Gastrocnemius medialis (tissue), 3 donors: ENCODE data around the genes MCCC2 and TMEM174.

- PRO-cap, result no peak
- RAMPAGE, long total RNA, 3 experiments, result no peak in any of the 3 experiments
Measured at GRCh38 chr5:71289850-71290404, 165.5 kb upstream of the BDP1 start.

- PRO-cap, result no peak
- RAMPAGE, long total RNA, 3 experiments, result no peak in any of the 3 experiments
Measured at GRCh38 chr5:71510277-71511328, 55.2 kb downstream of the BDP1 start.

DNA sequence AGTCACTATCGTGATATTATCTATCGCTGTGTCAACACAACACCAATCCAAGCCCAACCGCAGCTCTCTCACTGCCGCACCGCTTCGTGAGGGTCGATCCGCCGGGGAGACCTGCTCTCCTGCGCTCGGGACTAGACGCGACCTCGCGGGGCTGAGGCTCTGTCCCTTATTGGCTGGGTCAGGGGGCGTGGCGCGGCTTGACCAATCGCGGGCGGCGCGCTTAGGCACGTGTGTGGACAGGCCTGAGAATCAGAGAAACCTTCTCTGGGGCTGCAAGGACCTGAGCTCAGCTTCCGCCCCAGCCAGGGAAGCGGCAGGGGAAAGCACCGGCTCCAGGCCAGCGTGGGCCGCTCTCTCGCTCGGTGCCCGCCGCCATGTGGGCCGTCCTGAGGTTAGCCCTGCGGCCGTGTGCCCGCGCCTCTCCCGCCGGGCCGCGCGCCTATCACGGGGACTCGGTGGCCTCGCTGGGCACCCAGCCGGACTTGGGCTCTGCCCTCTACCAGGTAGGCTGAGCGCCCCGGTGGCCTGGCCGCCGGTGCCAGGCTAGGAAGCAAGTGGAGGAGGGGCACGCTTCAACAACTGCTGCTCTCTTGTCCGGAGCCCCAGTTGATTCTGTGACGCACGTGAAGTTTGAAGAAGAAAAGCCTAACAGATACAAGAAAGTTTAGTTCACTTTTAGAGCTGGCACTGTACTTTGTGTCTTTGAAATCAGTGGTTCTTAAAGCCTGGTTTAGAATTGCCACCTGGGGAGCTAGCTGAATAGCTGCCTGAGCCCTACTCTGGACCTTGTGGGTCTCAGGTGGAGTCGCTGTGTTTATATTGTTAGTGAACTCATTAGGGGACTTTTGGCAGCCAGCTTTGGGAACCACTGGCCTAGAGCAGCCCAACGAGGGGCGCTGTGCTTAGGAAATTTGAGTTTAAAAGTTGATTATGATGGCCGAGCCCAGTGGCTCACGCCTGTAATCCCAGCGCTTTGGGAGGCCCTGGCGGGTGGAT, at the start of gene MCCC2:
Gene MCCC2, plus strand, starts transcription at position 289 of the 996 bp plus-strand sequence.
- PRO-cap, result bidirectional peak, plus-strand start at position 259 of the sequence, minus-strand start at position 139 of the sequence
- RAMPAGE, long total RNA, 3 experiments, result start-site peak on the plus strand in 3 of 3 experiments, centred at positions 294 to 313 of the sequence, 153 to 471 reads per replicate

DNA sequence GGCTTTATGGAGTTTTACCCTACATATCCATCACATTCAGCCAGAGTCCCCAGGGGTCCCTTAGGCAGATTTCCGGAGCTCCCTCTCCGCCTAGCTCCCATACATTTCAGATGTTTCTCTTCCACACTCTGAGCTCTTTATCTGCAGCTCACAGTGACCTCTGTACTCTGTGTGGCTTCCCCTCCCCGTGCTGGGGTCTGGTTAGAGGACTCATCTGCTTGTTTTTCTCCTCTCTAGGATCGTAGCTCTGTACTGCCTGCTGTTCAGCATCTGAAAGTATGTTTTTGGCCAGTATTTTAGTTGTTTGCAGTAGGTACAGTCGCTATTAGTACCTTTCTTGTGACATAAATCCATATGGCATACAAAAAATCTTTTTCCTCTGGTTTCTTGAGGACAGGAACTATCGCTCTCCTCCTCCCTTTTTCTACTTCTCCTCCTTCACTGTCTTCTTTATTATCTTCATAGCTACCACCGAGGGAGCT, 25.0 kb upstream of the CARTPT start:
- PRO-cap, result no peak
- RAMPAGE, long total RNA, 3 experiments, result no peak in any of the 3 experiments

DNA sequence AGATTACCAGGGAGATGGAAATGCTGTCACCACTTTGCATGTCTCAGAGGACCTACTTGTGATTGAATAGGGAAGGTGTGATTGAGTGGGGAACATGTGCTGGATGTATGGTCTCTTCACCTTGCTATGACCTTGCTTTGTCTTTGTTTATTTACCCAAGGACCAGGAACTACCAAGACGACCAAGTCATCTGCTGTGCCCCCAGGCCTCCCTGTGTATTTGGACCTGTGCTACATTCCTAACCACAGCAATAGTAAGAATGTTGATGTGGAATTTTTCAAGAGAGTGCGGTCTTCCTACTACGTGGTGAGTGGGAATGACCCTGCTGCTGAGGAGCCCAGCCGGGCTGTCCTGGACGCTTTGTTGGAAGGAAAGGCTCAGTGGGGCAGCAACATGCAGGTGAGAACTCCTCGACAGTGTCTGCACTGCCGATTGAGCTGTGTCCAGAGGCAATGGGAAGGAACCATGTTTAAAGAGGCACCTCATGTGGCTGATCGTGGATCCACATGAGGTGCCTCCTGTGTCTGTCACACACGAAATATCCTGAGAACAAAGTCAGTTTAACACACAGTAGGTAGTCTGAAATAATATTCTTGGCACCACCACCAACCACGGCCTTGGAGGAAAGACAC, 96.2 kb downstream of the MAP1B start:
- PRO-cap, result no peak
- RAMPAGE, long total RNA, 3 experiments, result no peak in any of the 3 experiments

DNA sequence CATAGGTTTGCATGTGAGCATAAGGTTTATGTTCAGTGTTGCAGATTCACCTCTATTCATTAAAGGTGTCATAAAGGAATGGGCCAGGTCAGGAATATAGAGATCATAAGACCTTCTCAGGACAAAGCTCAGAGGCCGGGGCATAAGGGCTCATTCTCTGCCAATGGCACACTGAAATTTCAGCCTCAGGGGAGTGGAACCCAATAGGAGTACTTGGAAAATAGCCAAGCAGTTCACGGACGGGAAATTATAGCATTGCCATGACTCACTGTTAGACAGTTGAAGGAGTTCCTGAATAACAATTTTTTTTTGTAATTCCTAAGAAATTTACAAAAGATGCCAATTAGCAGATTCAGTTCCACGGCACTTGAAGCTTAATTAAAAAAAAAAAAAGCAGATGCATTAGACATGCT, 58.4 kb downstream of the PTCD2 start:
- PRO-cap, result no peak
- RAMPAGE, long total RNA, 3 experiments, result no peak in any of the 3 experiments

DNA sequence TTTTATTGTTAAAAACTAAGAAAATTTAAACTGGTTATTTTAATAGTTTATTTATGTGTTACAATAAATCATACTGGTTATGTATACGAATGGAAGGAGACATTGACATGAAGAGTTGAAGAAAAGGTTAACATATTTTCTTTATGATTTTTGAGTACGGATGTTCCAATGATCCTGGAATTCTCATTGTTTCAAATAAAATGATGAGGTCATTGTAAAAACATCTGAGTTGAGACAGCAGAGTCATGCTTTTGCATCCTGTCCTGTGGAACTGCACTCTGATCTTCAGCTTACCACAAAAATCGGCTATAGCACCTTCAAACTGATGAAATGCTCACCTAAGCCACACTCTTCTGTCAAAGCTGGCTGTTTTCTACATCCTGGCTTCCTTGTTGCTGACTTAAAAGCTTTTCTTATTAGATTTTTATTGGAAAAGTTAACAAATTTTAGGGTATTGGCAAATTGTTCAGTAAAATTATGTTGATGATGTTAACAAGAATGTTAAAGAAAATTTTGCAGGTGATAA, 67.9 kb downstream of the PTCD2 start:
- PRO-cap, result no peak
- RAMPAGE, long total RNA, 3 experiments, result no peak in any of the 3 experiments

GRCh38 chr5:72509178-72509771, 2.1 kb upstream of the ZNF366 start:
- PRO-cap, result no peak
- RAMPAGE, long total RNA, 3 experiments, result no peak in any of the 3 experiments

- PRO-cap, result no peak
- RAMPAGE, long total RNA, 3 experiments, result no peak in any of the 3 experiments
Measured at GRCh38 chr5:72604525-72604979, 97.3 kb upstream of the ZNF366 start.

GRCh38 chr5:72816065-72816296, 480 bp upstream of the TNPO1 start:
- PRO-cap, result no peak
- RAMPAGE, long total RNA, 3 experiments, result no peak in any of the 3 experiments

GRCh38 chr5:72818696-72819333, 2.4 kb downstream of the TNPO1 start:
- PRO-cap, result no peak
- RAMPAGE, long total RNA, 3 experiments, result no peak in any of the 3 experiments

GRCh38 chr5:73008794-73009233, 53.0 kb downstream of the FCHO2 start:
- PRO-cap, result no peak
- RAMPAGE, long total RNA, 3 experiments, result no peak in any of the 3 experiments

GRCh38 chr5:73126425-73126920, 6.1 kb downstream of the TMEM171 start:
- PRO-cap, result no peak
- RAMPAGE, long total RNA, 3 experiments, result no peak in any of the 3 experiments

GRCh38 chr5:73172824-73173316, at the start of gene TMEM174:
TSS of gene TMEM174 (plus strand) at chr5:73173193.
- PRO-cap, result no peak
- RAMPAGE, long total RNA, 3 experiments, result no peak in any of the 3 experiments

GRCh38 chr5:73274638-73275759, 102.0 kb downstream of the TMEM174 start:
- PRO-cap, result no peak
- RAMPAGE, long total RNA, 3 experiments, result no peak in any of the 3 experiments

GRCh38 chr5:73507092-73507560, 8.9 kb downstream of the BTF3 start:
- PRO-cap, result no peak
- RAMPAGE, long total RNA, 3 experiments, result no peak in any of the 3 experiments

- PRO-cap, result no peak
- RAMPAGE, long total RNA, 3 experiments, result no peak in any of the 3 experiments
Measured at GRCh38 chr5:73796187-73796719, 170.3 kb downstream of the ARHGEF28 start.

DNA sequence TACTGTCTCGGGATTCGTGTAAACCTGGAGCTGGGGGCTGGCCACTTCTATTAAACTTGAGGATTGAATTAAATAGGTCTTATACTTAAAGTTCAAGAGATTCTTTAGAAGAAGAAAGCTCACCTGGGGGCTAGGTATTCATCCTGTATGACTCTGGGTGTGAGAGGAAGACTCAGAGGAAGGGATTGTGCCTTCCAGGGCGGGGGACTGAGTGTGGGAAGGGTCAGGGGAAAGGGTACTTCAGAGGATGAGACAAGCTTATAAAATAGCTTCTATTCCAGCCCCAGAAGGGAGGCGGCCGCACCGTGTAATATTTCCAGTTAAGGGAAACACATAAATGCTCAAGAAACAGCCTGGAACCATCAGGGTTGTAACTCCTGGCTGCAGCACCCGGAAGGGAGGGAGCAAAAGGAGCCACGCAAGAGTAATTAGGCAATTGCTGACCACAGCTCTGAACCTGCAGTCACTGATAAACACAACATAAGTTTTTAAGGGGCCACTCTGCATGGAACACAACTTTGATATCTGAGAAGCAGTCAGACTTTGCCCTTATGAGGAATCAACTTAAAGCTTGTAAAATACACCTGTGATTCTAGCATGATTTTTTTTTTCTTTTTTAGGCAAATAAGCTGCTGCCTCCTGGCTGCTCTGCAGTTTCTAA, 382.9 kb downstream of the ENC1 start:
- PRO-cap, result no peak
- RAMPAGE, long total RNA, 3 experiments, result no peak in any of the 3 experiments

- PRO-cap, result no peak
- RAMPAGE, long total RNA, 3 experiments, result no peak in any of the 3 experiments
Measured at GRCh38 chr5:74639746-74640235, 737 bp downstream of the ENC1 start.

GRCh38 chr5:74641321-74641745, 805 bp upstream of the ENC1 start:
- PRO-cap, result bidirectional peak, plus-strand start at chr5:74641514, minus-strand start at chr5:74641424
- RAMPAGE, long total RNA, 3 experiments, result no peak in any of the 3 experiments